Hair follicular keratinocyte (primary cell): ENCODE data around the genes APOL1 and KCTD17.

- RAMPAGE, long total RNA, result no peak
Measured at GRCh38 chr22:36123664-36124337, 36.8 kb downstream of the APOL3 start.

DNA sequence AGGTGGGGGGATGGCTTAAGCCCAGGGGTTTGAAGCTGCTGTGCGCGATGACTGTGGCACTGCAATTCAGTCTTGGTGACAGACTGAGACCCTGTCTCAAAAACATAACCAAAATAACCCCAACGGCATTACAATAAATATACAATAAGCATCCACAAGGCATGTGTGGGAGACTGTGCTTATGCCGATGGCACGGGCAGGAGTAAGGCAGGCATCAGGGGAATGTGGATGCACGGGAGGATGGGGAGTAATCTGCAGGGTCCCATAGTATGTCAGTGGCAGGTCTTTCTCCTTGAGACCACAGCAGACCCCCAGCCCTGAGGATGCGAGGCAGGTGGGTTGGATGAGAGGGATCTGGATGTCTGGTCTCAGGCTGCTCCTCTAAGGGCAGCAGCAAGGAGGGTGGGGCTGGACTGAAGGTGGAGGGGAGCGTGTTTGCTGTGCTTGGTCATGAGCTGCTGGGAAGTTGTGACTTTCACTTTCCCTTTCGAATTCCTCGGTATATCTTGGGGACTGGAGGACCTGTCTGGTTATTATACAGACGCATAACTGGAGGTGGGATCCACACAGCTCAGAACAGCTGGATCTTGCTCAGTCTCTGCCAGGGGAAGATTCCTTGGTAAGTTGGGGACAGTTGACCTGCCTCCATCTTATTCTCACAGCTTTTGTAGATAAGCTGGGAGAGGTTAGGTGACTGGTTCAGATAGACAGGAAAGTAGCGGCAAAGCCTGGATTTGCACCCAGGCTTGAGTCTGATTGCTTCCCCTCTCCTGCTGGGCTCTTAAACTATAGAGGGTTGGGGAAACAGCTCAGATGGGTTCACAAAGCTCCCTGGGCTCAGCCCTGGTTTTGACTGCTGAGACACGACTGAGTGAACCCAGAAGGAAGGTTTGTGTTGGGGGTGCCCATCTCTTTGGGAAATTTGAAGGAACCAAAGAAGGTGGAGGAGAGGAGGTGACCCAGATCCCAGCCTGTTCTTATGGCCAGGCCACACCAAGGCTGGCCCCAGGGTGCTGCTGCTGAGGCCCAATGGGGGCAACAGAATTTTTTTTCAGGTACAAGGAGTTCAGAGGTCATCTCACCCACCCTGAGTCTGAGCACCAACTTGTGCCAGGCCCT, at the start of gene APOL1:
TSS of gene APOL1 (plus strand) at position 533 of the 1,119 bp plus-strand sequence.
- RAMPAGE, long total RNA, result no peak

DNA sequence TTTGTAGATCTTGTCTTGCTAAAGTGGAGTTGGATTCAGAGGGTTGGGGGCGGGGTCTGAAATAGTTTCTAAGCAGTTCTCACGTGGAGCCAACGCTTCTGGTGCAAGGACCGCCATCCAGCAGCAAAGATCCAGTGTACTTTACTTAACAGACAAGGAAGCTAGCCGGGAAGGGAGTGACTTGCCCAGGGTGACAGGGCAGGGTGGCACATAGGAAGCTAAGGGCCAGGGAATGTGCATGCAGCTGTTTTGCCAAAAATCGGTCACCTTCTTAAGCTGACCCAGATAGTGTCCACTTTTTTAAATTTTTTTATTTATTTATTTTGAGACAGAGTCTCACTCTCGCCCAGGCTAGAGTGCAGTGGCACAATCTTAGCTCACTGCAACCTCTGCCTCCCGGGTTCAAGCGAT, 27.5 kb downstream of the APOL1 start:
- RAMPAGE, long total RNA, result no peak

DNA sequence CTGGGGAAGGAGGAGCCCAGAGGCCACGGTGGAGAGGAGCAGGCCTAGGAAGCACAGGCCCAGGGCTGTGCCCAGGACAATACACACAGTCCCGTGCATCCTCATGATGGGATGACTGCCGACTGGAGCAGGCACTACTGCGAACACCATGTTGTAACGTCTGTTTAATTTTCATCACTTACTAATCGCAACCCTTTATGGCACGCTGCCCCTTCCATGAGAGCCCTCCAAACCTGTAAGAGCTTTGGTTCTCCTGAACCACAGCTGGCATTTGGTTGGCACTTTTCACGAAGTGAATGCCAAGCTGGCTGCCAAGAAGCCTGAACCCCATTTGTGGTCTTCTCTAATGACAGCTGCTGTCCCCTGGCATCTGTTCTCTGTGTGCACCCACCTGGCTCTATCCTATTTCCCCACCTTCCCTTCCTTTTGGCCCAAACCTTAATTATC, 36.5 kb downstream of the APOL1 start:
- RAMPAGE, long total RNA, result no peak

GRCh38 chr22:36308254-36308703, 55.3 kb downstream of the APOL1 start:
- RAMPAGE, long total RNA, result no peak

DNA sequence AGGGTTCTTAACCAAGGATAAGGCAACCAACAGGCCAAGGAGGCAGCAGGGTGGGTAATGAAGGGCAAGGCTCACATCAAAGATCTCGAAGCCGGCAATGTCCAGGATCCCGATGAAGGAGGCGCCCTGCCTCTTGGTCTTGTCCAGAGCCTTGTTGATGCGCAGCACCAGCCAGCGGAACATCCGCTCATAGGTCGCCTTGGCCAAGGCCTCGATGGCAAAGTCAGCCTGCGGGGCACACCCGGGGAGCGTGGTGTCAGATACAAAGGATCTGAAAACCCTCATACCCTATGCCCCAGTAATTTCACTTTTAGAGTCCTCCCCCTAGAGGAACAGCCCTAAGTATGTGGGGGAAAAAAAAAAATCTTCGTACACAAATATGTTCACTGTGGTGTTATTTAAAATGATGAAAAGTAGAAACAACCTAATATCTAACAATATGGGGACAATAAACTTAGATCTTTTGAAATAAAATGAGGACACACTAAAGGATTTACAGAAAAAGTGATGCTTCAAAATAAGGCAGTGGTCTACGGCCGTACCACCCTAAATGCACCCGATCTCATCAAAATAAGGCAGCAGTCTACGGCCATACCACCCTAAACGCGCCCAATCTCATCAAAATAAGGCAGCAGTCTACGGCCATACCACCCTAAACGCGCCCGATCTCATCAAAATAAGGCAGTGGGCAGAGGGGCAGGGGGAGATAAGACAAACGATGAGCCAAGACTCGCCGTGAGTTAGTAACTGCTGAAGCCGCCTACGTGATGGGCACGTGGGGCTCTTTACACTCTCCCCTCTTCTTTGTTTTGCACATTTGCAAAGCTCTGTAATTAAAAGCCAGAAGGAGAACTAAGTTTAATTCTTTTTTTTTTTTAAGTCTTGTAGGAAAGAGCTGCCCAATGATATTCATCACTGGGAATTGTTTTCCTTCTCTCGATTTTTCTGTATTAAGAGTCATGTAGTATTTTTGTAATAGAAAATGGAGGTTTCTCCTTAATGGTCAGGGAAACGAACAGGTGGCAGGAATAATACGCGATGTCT, 63.8 kb downstream of the APOL1 start:
- RAMPAGE, long total RNA, result no peak

DNA sequence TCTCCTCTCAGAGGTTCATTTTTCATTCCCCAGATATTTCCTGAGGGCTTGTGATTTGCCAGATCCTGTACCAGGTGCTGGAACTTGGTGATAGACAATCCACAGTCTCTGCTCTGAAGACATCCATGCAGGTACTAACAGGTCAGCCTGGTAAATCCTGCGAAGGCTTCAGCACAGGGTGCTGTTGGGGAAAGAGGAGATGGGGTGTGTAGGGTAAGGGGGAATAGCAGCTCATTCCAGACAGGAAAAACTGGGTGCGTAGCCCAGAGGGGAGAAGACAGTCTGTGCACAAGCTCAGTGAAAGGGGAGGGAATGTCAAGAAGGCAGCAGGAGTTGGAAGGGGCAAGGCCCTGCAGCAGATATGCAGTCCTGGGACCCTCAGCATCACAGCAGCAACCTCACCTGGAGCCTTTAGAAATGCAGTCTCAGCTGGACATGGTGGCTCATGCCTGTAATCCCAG, 8.3 kb upstream of the MYH9 start:
- RAMPAGE, long total RNA, result no peak

DNA sequence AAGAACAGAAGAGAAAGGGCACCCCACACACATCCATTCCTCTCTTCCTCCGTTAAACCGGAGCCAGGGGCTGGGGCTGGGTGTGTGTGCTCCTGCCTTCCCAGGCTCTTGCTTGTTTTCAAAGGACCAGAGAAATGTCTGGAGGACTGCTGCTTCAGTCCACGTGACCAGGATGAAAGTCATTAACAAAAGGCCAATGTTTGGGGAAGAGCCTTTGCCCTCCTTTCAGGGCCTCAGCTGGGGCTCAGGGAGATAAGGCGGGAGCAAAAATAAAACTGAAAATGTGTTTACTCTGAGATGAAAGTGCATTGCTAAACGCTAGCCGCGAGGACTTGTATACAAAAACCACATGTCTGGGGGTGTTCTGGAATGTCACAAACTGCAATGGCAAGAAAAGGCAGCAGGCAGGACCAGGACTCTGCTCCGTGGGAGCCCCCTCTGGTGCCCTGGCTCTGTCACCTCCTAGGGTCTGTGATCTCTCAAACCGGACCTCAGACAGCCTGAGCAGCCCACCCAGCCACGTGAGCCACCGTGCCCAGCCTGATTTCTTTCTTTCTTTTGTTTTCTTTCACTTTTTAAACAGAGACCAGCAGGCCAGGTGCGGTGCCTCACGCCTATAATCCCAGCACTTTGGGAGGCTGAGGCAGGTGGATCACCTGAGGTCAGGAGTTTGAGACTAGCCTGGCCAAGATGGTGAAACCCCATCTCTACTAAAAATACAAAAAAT, 31.6 kb upstream of the MYH9 start:
- RAMPAGE, long total RNA, result no peak

DNA sequence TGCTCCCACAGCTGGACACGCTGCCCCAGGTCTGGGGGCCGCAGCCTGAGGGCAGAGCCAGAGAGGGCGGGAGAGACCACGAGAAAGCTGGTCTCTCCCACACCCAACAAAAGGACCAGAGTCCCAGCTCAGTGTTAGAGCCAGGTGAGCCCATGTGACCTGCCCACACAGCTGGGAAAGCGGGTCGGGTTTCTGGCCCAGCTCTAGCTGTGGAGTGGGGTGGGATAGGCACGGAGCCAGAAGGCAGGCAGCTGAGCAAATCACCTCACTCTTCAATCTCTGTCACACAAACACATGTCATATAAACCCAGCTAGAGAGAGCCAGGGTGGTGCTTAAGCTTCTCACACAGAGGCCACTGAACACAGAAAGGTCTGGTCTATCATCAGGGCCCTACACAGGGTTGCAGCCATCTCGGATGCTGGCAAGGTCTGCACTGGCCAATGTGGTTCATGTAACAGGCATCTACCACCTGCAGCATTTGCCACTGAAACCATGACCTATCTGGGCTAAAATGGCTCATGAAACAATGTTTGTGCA, 7.8 kb upstream of the EIF3D start:
- RAMPAGE, long total RNA, result no peak

DNA sequence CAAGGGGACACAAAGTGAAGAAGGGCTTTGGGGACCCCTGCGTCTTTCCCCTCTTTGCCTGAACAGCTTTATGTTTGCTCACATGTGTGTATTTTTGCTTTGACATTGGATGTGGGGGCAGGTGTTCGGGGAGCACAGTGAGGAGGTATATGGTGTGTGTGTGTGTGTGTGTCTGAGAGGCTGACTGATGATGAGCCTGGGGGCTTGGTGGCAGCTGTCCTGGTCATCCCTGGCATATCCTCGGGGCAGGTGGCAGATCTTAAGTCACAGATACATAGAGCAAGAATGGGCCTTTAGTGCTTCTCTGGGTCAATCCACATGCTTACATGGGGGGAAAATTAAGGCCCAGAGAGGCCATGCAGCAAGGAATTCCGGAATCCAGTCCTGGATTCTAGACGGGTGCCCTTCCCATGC, 33.1 kb upstream of the EIF3D start:
- RAMPAGE, long total RNA, result no peak

DNA sequence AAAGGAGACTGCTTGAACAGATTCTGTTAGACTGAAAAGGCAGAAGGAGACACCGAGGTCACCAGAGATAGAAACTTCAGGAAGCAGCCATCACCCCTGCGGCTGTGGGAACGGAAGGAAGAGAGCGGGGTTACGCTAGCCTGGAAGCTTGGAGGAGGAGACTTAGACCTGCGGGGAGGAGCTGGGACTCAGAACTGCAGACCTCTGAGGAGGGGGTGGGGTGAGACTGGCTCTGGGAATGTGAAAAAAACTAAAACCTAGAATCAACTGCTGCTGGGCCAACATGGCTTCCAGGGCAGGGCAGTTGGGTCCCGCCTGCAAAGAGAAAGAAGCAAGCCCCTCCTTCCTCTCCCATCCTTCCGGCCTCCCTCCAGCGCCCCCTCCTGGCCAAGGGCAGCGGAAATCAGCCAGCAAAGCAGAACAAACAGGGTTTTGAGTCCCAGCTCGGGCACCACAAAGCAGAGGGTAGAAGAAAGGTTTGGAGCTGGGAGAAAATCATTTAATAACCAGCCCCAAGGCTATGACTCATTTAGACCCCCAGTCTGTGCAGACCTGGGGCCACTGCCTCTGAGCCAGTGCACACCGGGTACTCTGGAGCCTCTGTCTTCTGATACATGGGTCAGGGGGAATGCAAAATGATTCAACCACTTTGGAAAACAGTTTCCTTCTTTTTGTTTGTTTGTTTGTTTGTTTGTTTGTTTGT, 7.3 kb upstream of the NCF4 start:
- RAMPAGE, long total RNA, result no peak

GRCh38 chr22:36929965-36930602, 16.7 kb downstream of the CSF2RB start:
- RAMPAGE, long total RNA, result no peak

DNA sequence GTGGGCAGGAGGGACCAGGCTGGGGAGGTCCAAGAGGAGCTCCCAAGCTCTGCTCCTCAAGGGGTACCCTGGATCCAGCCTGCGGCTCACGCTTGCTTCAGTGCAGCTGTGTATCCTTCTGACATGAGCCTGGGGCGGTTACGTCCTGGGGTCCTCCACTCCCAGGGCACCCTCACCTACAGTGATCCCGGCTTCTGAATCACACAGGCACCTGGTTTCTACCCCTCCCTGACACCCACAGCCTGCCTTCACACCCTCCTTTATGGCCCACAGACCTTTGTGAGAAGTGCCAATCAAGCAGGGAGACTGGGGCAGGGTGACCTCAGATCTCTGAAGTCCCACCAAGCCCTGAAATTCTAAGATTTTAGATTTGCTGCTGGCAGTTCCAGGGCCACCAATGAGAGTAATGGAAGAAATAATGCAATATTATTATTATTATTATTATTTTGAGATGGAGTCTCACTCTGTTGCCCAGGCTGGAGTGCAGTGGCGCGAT, 1.5 kb downstream of the MPST start:
- RAMPAGE, long total RNA, result no peak

- RAMPAGE, long total RNA, result no peak
Measured at GRCh38 chr22:37051097-37052357, at the start of gene KCTD17. TSS of gene KCTD17 (plus strand) at chr22:37051742.

DNA sequence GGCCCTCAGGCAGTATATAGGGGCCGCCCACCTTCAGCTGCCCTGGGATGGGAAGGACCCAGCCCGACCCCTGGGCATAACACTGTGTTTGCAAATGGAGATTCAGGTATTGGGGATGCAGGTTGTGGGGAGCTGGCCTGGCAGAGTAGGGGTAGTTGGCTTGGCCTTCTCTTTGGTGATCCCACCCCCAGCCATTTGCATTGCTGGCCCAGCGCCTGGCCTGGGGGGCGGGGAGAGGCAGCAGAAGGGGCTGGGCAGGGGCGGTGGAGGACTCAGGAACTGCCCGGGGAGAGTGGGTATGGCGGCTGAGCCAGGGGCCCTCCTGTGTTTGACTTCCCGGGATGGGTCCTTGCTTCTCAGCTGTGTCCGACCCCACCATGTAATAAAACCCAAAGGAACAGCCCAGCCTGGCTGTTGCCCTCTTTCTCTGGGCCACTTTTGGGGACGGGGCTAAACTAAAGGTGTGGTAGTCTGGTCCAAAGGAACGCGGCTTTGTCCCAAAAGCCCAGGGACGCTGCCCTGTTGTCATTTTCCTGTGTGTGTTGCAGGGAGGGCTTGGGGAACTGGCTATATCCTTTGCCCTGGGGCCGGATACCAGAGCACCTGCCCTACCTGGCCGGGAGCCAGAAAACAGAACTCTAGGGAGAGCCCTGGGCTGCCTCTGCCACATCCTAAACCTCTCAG, 11.6 kb downstream of the KCTD17 start:
- RAMPAGE, long total RNA, result no peak

- RAMPAGE, long total RNA, result no peak
Measured at GRCh38 chr22:37126233-37126604, 16.7 kb upstream of the TMPRSS6 start.

GRCh38 chr22:37164398-37164634, 14.6 kb upstream of the IL2RB start:
- RAMPAGE, long total RNA, result no peak

DNA sequence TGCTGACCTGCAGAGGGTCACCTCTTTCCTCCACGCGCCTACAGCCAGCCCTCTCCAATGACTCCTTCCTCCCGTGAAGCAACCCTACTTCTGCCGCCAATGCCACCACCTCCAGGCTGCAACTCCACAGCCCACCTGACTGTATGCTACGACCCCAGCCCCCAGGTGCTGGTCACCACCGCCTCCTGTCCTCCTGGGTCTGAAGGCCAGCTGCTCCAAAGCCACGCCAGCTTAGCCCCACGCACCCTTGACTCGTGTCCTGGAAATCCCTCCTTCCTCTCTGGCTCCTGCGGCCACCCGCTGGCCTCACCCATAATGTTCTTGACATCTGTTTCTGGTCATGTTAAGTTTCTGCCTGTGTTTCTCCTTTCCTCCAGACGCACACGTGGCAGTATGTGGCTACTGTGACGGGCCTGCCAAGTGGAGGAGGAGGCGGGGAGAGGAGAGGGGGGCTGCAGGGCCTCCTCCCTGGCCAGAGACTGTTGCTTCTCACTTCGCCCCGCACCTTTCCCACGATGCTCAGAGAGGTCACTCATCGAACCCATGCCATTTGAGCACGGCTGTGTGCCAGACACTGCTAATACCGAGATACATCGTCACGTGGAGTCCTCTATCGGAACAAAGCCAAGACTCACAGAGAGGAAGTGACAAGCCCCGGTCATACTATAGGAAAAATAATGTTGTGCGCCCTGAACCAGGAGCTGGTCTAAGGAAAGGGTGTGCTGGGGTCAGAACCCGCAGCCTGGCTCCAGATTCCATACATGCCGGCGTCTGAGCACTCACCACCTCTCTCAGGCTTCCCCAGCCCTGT, 11.6 kb downstream of the C1QTNF6 start:
- RAMPAGE, long total RNA, result no peak

DNA sequence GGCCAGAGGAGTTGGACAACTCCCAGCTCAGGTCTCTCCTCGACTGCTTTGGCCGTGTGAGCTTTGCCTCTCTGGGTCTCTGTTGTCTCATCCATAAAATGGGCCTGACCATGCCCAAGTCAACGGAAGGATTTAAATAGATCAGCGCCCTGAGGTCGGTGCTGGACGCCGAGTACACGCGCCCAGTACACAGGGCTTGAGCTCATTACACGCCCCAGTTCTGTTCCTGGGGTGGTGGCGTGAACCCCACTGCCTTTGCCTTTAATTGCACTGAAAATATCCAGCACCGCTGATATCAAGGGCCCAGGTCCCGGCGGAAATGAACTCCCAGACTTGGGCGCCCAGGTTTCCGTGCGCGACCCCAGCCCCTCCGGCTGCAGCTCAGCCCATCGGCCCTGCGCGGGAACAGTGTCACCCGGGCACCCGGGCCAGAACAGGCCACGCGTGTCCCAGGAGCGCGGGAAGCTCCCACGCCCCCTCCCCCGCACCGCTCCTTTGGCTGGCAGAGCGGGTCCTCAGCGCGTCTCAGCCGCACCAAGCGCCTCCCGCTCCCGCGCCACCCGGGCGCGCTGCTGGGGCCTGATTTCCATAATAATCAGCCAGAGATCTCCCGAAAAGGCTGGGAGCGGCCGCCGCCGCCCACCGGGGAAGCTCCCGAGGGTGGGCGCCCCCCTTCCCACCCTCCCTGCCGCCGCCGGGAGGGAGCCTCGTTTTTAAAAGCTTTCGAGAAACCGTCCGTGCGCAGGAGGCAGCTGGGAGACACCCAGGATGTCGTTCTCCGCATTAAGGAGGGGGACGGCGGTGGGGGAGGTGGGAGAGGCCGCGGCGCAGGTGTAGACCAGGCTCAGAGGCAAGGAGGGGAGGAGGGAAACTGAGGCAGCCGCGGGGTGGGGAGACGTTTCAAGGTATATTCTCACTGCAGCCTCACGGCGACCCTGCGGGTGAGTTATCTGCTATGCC, 42.3 kb downstream of the CYTH4 start:
- RAMPAGE, long total RNA, result no peak

DNA sequence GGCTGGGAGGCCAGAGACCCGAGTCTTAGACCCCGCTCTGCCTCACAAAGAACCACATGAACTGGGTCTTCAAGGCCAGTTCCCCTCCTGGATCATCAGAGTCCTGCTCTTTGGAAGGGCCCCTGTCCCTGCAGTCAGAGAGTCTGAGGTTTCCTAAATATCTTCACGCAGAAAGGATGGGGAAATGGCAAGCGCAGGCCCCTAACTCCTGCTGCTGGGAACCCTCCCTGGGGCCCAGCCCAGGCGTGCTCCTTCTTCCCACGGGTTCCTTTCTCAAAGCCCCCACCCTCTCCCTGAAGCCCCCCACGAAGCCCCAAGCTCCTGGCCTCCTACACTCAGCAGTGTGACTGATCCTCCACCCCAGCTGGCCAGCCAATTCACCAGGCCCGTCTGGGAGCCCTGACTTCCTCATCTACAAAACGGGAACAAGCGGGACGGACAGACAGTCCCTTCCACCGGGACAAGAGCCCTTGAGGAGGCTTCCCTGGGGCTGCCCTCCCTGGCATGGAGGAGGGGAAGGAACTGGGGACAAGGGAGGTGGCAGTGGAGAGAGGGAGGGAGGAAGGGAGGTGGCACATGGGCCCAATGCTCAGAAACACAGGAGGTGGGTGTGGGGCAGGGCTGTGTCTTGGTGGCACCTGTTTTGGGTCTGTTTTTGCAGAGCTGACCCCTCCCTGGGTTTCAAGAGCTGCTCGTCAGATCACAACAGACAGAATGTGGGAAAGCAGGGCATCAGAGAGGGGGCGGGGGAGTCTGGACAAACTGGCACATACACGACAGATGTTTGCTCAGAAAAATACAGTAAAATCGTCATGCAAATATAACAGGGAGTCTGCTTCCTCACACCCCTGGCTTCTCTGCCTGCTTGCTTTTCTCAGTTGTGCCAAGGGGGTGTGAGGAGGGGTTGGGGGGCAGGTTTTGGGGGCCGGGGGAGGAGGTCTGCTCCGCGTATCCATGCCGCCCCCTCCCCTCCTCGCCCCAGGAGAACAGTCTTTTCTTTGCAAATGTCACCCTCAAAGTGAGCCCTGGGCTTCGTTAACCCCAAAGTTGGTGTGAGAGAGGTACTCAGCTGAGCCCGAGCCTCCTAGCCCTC, 56.9 kb downstream of the ELFN2 start:
- RAMPAGE, long total RNA, result no peak